Mesenchymal stem cell of adipose (primary cell): ENCODE measurements around the gene STRC.

DNA sequence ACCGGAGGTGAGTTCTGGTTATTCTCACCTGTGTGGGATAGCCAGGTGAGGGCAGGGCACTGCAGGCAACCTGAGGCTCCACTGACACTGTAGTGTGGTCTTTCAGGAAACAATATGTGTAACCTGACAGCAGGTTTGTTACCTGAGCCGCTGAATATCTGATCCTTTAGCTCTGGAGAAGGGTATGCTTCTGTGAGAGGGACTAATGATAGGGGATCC lies at the start of gene STRC:
TSS of gene STRC (minus strand) at position 58 of the 219 bp plus-strand sequence.
- CAGE, long polyA plus RNA: no peak

DNA sequence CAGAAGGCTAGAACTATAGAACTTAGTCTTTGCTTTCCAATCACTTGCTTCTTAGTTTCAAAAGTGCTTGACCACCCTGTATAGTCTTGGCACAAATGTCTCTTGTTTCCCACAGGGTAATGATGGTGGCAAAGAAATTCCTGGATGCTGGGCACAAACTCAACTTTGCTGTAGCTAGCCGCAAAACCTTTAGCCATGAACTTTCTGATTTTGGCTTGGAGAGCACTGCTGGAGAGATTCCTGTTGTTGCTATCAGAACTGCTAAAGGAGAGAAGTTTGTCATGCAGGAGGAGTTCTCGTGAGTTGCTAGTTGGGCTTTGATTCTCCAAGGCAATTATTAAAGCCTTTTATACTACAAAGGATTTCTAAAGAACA lies 10.2 kb downstream of the ELL3 start:
- CAGE, long polyA plus RNA: no peak

DNA sequence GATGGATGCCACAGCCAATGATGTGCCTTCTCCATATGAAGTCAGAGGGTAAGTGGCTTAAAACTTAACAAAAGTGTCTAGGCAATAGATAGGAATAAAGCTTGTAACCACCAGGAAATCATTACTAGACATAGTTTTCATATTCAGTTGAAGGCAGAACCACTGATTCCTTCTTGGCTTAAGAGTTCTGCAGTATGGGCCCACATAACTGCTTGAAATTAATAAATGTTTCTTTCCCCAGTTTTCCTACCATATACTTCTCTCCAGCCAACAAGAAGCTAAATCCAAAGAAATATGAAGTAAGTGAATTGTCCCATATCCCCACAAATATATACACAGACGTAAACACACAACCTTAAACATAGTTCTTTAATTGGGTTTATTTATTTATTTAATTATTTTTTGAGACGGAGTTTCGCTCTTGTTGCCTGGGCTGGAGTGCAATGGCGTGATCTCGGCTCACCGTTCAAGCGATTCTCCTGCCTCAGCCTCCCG lies 6.4 kb downstream of the ELL3 start:
- CAGE, long polyA plus RNA: no peak

DNA sequence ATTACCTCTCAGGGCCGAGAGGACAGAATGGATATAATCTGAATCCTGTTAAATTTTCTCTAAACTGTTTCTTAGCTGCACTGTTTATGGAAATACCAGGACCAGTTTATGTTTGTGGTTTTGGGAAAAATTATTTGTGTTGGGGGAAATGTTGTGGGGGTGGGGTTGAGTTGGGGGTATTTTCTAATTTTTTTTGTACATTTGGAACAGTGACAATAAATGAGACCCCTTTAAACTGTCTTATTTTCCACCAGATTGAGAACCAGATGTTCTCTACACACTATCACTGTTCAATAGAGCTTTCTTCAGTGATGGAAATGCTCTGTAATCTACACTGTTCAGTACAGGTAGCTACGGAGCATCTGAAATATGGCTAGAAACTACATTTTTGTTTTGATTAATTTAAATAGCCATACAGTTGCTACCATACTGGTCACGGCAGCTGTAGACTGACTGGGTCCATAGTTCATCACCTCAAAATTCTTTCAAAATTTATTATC lies 5.4 kb downstream of the ELL3 start:
- CAGE, long polyA plus RNA: no peak

- CAGE, long polyA plus RNA: no peak
These were observed 1.6 kb downstream of the SERF2 start for GRCh38 chr15:43793724-43794093.

- CAGE, long polyA plus RNA: no peak
These were observed 1.1 kb downstream of the WDR76 start for GRCh38 chr15:43827814-43828442.

DNA sequence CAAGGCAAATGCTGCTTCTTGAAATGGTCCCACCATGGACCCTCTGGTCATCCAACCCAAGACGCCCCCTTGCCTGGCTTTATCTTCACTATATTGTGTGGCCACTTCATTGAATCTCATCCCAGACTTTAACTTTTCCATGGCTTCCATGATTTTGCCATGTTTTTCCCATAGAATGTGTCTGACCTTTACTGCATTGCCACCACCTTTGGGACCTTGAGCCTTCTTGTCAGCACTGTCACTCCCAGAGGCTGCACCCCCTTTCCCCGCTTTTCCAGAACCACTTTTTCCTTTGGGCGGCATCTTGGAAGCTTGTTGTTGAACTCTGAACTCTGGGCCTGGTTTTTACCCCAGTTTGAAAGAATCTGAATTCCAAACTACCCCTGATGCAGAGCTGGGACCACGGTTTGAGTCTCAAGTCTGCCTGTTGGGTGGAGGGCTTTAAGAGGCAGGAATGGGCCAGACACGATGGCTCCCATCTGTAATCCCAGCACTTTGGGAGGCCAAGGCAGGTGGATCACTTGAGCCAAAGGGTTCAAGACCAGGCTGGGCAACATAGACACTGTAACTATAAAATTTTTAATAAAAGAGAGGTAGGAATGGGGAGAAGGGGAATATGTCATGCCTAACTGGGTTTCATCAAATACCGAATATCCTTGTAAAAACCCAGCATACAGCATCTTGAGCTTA lies 49.3 kb downstream of the WDR76 start:
- CAGE, long polyA plus RNA: no peak

DNA sequence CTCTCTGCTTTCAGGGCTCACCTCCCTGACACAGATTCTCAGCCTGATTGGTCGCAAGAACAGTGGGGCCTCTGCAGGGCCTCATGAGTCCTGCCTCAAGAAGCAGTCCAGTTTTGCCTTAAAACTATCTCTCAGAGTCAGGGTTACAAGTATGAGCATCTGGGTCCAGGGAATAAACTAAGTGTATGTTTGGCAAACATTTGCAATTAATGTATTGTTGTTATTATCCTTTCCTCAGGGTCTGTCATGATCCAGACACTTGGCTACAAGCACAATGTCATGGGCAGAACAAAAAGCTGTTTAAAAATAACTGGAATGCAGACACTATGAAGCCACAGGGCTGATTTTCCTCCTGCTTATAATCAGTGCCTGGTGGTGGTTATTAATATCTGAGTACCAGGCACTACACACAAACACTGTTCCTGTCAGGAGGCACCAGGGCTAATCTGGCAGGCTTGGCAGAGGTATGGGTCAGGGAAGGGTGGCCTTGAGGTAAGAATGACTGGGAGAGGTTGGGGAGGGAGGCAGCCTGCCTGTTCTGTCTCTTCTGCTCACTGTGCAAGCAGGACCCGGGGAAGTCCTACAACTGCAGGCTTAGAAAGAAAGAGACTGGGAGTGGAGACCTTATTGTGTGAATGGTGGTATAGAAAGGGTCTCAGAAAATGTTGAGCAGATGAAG lies 67.1 kb downstream of the WDR76 start:
- CAGE, long polyA plus RNA: no peak

- CAGE, long polyA plus RNA: no peak
These were observed 94.1 kb downstream of the WDR76 start for GRCh38 chr15:43920854-43921445.

DNA sequence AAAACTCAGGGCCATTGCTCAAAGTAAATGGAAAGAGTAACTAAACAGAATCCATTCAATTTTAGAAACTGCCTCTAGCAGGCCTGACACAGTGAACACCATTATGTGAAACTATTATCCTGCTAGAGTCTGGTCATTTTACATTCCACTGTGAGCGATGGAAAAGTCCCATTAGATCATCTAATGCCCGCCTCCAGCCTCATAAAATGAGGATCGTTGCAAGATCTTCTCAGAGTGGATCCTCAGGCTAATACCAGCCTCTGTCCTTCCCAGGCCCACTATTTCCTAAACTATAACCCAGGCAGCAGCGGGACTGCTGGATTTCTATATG lies 107.7 kb downstream of the WDR76 start:
- CAGE, long polyA plus RNA: no peak

DNA sequence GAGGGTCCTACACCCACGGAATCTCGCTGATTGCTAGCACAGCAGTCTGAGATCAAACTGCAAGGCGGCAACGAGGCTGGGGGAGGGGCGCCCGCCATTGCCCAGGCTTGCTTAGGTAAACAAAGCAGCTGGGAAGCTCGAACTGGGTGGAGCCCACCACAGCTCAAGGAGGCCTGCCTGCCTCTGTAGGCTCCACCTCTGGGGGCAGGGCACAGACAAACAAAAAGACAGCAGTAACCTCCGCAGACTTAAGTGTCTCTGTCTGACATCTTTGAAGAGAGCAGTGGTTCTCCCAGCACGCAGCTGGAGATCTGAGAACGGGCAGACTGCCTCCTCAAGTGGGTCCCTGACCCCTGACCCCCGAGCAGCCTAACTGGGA lies 36.2 kb upstream of the GOLM2 start:
- CAGE, long polyA plus RNA: no peak

GRCh38 chr15:44288879-44289662 lies 552 bp downstream of the GOLM2 start:
- CAGE, long polyA plus RNA: no peak

GRCh38 chr15:44296575-44297039 lies 8.1 kb downstream of the GOLM2 start:
- CAGE, long polyA plus RNA: no peak

DNA sequence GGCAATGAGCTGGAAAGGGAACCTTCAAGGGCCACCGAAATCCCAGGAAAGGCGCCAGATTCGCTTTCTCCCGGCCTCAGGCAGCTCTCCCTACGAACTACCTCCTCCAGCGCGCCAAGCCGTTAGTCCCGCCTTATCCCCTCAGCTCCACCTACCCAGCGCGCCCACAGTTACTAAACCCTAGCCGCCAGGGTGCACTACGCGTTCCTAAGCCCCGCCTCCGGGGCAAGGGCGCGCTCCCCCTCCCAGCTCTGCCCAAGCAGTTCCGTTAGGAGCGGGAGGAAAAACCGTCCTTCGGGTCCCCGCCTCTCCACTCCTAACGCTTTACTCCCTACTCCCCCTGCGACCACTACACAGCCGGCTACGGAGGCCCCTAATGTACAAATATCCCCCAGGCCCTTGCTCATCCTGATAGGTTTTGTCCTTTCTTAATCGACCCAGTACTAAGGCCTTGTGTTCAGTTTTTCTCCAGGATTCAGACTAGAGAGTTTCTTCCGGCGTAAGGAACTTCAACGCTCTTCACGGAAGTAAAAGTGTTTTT lies 405 bp upstream of the CTDSPL2 start:
- CAGE, long polyA plus RNA: no peak

GRCh38 chr15:44537520-44538257 lies 742 bp downstream of the EIF3J start:
- CAGE, long polyA plus RNA: no peak

DNA sequence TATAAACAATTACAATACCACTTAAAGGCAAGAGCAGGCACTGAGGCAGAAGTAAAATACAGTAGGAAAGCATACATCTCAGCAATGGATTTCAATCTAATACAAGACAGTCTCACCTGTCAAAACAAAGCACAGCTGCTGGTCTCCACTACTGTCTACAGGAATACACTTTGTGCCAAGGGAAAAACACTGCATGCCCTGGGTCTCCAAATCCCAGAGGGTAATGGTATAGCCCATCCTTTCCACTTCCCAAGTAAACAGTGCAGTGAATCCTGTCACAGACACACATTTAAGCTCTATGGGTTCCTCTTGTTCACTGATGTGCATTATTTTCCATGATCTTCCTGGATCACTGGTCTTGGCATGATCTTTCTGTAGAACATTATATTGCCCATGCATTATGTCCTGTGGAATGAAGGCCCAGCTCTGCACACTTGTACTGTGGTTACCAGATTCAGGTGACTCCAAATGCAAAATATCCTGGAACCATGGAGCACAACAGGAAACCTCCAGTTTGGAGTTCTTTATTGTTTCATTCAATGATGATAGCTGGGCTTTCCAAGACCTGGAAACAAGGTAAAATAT lies 12.0 kb downstream of the SPG11 start:
- CAGE, long polyA plus RNA: no peak

GRCh38 chr15:44712362-44713297 lies 1.3 kb downstream of the B2M start:
- CAGE, long polyA plus RNA: no peak

GRCh38 chr15:44810013-44810703 lies 73.8 kb downstream of the TRIM69 start:
- CAGE, long polyA plus RNA: no peak

GRCh38 chr15:44830419-44831283 lies 94.3 kb downstream of the TRIM69 start:
- CAGE, long polyA plus RNA: no peak

GRCh38 chr15:45048435-45049161 lies 25.6 kb downstream of the SORD start:
- CAGE, long polyA plus RNA: no peak